Measurements from ENCODE around the genes SLC10A7 and ARHGAP10.

DNA sequence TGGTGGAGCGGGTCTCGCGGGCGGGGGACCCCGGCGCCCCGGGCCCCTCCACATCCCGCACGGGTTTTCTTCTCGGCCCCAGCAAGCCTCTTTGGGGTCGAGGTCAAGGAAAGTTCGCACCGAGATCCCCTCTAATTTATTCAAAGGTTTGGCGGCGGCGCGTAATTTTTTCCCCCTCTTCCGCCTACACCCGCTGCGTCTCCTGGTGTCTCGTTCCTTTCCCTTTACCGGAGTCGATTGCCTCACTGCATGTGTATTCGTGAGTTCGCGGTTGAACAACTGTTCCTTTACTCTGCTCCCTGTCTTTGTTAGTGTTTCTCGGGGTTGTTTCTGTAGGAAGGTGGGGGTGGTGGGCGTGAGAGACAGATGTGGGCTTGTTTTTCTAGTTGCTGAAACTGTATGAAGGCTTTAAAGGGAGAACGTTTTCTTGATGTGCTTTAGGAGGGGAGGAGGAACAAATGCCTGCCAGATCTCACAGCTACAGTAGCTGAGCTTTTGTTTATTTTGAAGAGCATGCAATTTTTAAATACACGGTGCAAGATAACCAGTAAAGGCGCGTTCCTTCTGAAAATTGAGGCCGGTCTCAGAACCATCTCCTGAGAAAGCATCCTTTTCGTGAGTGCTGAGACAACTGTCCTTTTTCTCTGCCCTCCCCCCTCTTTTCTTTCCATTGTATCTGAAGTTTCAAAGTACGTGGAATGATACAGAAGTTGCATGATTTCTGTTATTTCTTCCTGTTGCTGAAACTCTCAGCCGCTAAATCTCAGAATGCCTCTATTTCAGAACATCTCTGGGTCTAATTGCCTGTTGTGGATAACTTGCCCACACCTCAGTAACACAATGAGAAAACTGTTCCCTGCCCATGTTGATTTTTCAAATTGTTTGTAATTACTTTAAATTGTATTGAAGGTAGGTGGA, 1.2 kb downstream of the SMAD1 start:
- PRO-cap, 2 experiments: no peak in any of the 2 experiments

DNA sequence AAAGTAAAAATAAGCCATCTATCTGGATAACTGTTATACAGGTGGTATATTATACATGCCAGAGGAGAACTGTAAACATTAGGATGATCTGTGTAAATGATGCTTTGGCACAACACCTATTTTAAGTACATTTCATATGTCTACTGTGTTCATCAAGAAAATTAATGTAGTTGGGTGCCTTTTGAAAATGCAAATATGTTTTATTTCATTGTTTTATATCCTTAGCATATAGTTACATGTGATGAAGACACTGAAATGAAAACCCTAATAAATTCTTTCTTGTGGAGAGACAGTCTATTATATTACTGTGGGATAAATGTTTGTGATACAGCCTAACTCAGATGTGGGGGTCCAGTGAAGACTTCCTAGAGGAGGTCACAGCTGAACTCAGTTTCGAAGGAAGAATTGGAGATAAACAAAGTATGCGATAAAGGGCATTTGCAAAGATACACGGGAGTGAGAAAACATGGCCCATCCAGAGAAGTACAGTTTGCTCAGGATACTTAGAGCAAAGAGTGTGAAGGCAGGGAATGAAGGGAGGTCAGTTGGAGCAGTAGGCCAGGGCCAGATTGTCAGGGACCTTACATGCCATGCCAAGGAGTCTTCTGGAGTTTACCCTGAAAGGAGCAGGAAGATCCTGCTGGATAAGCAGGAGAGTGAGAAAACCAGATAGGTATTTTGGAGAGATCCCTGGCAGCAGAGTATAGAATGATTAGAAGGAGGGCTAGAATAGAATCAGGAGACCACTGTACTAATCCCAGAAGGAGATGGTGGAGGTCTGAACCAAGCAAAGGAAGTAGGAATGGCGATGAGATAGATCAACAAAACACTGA, 27.4 kb downstream of the MMAA start:
- PRO-cap, 2 experiments: no peak in any of the 2 experiments

- PRO-cap, 2 experiments: no peak in any of the 2 experiments
These were observed 29.6 kb downstream of the C4orf51 start for GRCh38 chr4:145709525-145709939.

DNA sequence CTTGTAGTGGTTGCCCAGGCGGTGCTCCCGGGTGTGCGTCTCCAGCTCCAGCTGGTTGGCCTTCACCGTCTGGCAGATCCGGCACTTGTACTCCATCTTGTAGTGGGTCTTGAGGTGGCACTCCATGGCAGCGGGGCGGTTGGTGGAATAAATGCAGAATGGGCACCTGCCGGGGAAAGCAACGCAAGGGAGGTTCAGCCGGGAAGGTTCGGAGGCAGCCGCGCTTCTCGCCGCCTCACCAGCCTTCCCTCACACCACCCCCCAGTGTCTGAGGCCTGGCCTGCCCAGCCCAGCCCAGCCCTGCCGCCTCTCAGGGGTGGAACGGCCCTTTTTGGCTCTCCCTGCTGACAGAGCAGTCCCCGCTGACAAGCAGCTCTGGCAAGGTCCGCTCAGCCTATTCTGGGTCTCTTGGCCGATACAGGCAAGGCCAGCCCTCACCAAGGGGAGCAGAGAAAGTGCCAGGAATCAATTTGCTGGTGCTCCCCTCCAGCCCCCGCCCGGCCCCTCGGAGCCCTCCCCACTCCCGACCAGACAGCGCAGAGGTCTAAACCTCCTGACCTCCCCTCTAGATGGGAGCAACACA, 81.6 kb downstream of the C4orf51 start:
- PRO-cap, 2 experiments: no peak in any of the 2 experiments

- PRO-cap, 2 experiments: no peak in any of the 2 experiments
These were observed 128.3 kb downstream of the C4orf51 start for GRCh38 chr4:145808201-145808718.

DNA sequence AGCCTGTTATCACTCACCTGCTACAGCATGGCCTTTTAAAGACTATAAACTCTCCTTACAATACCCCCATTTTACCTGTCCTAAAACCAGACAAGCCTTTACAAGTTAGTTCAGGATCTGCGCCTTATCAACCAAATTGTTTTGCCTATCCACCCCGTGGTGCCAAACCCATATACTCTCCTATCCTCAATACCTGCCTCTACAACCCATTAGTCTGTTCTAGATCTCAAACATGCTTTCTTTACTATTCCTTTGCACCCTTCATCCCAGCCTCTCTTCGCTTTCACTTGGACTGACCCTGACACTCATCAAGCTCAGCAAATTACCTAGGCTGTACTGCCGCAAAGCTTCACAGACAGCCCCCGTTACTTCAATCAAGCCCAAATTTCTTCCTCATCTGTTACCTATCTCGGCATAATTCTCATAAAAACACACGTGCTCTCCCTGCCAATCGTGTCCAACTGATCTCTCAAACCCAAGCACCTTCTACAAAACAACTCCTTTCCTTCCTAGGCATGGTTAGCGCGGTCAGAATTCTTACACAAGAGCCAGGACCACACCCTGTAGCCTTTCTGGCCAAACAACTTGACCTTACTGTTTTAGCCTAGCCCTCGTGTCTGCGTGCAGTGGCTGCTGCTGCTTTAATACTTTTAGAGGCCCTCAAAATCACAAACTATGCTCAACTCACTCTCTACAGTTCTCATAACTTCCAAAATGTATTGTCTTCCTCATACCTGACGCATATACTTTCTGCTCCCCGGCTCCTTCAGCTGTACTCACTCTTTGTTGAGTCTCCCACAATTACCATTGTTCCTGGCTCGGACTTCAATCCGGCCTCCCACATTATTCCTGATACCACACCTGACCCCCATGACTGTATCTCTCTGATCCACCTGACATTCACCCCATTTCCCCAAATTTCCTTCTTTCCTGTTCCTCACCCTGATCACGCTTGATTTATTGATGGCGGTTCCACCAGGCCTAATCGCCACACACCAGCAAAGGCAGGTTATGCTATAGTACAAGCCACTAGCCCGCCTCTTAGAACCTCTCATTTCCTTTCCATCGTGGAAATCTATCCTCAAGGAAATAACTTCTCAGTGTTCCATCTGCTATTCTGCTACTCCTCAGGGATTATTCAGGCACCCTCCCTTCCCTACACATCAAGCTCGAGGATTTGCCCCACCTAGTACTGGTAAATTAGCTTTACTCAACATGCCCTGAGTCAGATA, 102.4 kb downstream of the ZNF827 start:
- PRO-cap, 2 experiments: no peak in any of the 2 experiments

DNA sequence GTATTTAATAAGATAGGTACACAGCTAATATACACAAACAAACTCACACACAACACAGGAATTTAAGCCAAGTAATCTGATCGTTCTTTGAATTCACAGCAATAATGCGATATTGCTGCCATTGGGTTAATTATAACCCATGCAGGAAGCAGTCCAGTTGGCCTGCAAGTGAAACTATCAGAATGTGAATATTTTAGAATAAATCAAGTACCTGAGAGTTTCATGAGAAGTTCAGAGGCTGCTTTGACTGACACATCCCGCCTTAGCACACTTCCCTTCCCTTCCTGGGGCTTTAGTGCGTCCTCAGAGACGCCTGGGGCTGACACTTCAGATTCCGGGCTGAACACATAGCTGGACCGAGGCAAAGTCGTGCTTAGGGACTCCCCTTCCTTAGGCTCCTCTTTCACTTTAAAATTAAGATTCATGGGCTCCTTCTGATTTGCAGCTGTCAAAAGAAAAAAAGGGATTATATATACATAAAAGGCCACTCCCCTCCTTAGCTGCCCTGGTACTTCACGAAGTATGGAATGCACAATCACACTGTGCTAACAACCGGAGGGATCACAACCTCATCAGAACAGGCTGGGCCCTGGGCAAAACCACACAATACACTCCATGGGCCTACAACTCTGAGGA, 68.5 kb downstream of the ZNF827 start:
- PRO-cap, 2 experiments: no peak in any of the 2 experiments

GRCh38 chr4:145909278-145909695, 29.3 kb downstream of the ZNF827 start:
- PRO-cap, 2 experiments: no peak in any of the 2 experiments

DNA sequence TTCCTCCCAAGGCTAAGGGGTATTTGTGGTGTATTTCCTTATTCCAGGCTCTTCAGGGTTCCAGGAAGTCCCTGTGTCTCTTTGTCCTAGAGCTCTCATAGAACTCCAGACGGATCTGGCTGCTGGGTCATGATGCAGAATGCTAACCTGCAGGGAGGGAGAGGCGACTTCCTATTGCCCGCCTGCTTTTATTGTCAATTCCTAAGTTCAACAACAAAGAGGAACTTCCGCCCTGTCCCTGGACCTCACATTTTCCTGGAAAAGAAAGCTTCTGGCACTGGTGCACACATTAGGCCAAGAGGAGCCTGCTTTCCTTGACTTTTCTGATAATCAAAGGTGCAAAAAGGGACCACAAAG, 46.0 kb upstream of the ZNF827 start:
- PRO-cap, 2 experiments: no peak in any of the 2 experiments

DNA sequence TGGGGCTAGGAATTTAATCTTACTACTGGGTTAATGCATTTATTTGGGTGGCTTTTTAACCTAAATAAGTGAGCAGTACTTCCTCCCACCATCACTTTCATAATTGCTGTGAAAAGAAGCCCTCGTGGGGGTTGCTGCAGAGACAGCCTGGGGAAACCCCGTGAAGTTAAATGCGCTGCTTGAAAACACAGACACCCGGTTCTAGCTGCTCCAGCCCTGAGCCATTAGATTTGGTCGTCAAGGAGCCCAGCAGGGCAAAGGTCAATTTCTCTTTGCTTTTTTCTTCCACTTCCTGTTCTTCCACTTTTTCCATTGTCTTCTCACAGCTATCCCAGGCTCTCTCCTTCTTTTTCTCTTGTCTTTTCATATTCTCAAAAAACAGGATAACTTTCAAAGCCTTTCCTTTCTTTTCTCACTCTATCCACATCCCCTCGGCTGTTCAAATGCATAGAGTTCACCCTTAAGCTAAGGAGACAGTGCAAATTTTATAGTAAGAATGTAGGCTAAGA, 91.4 kb upstream of the ZNF827 start:
- PRO-cap, 2 experiments: no peak in any of the 2 experiments

DNA sequence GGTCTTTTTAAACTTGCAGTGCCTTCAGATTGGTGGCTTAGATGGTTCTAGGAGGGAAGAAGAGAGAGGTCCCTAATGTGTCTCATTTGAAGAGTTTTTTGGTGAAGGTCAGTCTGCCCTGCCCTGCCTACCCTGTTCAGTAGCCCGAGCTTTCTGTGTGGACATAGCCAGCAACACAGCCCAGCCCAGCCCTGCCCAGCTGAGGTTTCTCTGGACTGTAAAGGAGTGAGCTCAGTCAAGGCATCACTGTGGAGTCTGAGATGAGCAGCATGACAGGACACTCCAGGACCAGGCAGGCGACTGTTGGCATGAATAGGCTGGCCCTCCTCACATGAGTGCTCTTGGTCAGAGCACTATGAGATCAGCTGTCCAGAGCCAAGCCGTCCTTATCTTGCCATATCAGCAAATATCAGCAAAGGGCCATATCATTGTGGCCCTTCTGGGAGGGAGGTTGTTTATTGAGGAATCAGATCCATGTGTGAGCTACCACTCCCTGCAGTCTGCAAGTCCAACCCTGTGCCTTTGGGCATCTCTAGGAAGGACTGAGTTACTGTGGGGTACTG, 30.9 kb downstream of the REELD1 start:
- PRO-cap, 2 experiments: no peak in any of the 2 experiments

DNA sequence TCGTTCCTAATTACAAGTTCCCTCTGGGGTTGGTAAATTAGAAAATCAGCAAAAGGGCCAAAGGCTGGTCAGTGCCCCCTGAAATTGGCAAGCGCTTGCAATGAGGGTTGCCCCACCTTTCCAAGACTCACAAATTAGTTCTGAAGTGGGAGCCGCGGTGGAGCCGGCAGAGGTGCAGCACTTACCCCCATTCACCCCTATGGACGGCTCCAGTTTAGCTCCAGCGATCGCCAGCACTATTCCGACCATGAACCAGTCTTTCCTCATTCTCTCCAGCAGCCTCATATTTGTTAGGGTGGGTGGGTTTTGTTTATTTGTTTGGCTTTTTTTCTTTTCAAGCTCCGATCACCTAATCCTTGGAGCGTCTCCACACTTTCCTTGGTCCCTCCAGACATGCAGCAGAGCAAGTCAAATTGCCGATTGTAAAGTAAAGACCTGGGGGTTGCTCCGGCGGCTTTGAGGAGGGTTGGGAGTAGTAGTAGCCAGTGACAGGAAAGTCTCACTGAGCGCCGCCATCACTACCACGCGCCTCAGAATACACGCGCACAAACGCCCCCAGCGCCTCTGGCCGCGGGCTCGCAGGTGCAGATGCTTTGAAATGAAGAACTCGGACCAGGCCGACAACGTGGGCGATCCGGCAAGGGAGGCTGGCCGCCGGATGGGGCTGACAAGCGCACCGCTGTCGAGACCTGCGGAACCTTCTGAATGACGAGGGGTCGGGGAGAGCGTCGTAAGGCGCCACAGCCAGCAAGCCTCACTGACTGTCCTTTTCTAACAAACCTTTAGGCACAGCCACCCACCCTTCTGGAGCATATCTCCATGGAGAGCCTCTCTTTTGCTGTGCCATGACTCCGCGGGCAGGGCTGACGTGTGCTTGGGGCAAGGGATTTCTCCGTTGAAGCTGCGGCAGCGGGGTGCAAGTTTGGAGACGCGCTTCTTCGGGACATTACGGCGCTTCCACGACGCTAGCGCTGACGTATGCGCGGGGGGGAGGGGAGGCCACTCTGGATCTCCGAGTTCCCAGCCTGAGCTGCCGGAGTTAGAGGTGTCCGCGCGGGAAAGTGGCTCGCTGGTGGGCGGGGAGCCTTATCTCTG, at the start of gene SLC10A7:
SLC10A7 (minus strand) TSS at position 508 of the 1,095 bp plus-strand sequence.
- PRO-cap, 2 experiments: peak in 2 of 2 experiments; most common plus-strand start position 137 of the sequence (in 2); most common minus-strand start position 429 of the sequence (in 2)

- PRO-cap, 2 experiments: no peak in any of the 2 experiments
These were observed 111.3 kb upstream of the TTC29 start for GRCh38 chr4:147056975-147057366.

GRCh38 chr4:147361614-147362130, 119.2 kb upstream of the EDNRA start:
- PRO-cap, 2 experiments: no peak in any of the 2 experiments

- PRO-cap, 2 experiments: peak in 1 of 2 experiments; most common minus-strand start chr4:147618336 (in 1)
These were observed 1.1 kb downstream of the TMEM184C start for GRCh38 chr4:147618157-147618793.

GRCh38 chr4:147731827-147732553, at the start of gene ARHGAP10:
ARHGAP10 (plus strand) TSS chr4:147732088.
- PRO-cap, 2 experiments: peak in 2 of 2 experiments; most common plus-strand start chr4:147732062 (in 1); most common minus-strand start chr4:147732022 (in 1)

DNA sequence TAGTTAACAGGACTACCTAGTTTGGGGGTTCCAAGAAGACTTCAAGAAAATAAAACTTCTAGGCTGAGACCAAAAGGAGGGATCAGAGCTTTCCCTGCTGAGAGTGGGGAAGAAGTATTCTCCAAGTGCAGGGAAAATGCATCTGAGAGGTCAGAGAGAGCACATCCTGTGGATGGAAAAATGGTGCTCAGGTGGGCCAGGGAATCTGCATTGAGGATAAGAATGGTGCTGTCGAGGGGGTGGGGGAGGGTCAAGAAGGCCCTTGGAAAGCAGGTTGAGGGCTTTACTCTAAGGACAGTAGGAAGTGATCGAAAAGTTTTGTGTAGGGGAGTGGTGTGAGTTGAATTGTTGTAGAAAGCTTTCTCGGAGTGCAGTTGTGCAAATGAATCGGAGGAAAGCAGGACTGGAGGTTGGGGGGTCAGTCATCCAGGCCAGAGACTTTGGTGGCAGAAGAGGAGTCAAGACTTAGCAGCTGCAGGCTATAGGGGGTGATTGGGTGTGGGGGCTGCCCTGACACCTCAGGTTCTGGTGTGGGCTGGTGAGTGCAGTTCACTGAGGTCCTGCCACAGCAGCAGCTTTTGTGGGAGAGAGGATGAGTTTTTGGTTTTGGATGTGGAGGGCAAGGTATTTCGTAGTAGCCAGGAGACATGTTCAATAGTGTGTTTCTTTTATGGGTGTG, 12.4 kb downstream of the ARHGAP10 start:
- PRO-cap, 2 experiments: no peak in any of the 2 experiments

DNA sequence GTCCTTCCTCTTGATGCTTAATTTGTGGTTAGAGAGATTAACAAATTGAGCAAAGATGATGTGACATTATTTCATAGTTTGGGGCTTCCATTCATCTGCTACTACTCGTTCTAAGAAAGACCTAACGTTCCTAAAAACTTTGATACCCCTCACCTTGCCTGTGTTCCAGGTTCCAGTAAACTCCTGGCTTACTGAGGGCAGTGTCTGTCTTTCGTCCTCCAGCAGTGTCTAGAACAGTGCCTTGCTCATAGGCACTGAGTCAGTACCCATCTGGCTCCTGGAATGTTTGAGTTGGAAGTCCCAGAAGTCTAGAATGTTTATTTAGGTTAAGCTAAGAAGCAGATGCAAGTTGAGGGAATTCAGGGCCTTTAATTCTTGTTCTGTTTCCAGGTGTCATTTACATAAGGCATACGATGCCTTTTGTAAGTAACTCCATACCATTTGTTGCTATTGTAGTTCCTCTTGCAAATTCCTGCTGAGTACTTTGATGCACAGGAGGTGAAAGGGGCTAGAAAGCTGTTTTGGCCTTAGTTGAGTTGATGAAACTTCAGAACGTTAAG, 22.1 kb downstream of the ARHGAP10 start:
- PRO-cap, 2 experiments: no peak in any of the 2 experiments

DNA sequence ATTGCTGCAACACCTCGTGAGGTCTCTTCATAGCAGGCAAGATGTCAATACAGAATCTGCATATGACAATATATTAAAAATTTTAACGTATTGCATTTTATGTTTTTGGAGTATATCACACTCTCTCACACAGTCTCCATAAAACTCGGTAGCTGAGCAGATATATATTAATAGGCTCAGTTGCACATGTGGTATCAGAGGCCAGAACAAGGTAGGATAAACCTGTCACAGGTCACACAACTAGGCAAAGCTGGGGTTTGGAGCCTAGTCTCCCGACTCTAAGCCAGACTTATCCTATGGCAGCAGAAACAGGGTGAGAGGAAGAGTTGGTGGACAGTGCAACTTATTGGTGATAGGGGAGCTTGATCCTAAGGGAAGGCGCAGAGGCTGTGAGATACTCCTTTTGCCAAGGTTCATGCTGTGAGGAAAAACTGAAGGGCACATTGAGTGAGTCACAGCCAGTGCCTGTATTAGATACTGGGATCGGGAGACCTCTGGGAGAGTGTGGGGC, 195.6 kb downstream of the ARHGAP10 start:
- PRO-cap, 2 experiments: no peak in any of the 2 experiments

- PRO-cap, 2 experiments: no peak in any of the 2 experiments
These were observed 237.5 kb downstream of the ARHGAP10 start for GRCh38 chr4:147969367-147969874.

Data from helper T cell (primary cell).